ENCODE results near the genes ANKRD11 and SPATA2L.

DNA sequence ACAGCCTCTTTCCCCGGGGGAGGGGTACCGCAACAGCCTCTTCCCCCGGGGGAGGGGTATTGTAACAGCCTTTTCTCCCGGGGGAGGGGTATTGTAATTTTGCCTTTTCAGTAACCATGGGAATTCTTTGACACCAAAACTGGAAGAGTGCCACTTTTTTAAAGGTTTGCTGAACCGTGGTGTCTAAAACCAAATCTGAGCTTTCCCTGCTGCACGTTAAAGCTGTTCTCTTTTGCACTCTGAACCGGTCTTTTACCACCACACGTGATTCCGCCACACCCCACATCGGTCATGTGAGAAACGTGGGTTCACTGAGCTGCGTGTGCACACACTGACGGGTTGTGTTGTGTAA lies 9.3 kb upstream of the ACSF3 start:
- PRO-cap = no peak

GRCh38 chr16:89246519-89246735 lies 28.9 kb downstream of the ZNF778 start:
- PRO-cap = no peak

GRCh38 chr16:89285076-89285576 lies 67.6 kb downstream of the ZNF778 start:
- PRO-cap = no peak

- PRO-cap = no peak
Measured at GRCh38 chr16:89316792-89317447, 99.4 kb downstream of the ZNF778 start.

DNA sequence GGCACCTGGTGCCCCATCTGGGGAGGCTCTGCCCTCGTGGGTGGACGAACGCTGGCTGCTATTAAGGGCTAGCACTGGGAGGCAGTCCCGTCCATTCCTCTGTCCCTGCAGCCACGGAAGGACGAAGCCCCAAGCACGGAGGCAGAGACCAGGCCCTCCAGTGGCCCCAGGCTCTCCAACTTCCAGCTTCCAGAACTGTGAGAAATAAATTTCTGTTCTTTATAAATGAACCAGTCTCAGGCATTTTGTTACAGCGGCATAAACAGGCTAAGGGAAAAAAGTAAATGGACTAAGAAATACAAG lies 127.8 kb downstream of the ZNF778 start:
- PRO-cap = no peak

DNA sequence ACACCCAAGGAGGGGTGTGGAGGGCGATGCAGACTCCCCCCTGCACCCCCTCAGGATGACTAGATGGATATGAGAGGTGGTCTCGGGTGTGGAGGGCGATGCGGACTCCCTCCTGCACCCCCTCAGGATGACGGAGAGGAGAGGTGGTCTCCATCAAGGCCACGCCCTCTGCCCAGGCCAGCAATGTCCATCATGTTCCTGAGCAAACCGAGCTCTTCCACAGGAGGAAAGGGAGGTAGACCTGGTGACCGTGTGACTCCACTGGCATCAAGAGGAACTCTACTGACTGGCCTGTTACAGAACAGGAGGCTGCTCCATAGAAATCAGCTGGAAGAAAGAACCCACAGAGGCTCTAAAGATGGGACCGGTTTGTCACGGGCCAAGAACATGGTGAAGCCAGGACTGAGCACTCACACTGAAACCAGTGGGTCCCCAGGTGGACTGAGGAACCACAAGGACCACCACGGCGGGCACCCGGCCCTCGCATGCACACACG lies 118.7 kb downstream of the ANKRD11 start:
- PRO-cap = no peak

GRCh38 chr16:89374999-89375901 lies 115.1 kb downstream of the ANKRD11 start:
- PRO-cap = no peak

GRCh38 chr16:89410639-89411709 lies 79.4 kb downstream of the ANKRD11 start:
- PRO-cap = no peak

DNA sequence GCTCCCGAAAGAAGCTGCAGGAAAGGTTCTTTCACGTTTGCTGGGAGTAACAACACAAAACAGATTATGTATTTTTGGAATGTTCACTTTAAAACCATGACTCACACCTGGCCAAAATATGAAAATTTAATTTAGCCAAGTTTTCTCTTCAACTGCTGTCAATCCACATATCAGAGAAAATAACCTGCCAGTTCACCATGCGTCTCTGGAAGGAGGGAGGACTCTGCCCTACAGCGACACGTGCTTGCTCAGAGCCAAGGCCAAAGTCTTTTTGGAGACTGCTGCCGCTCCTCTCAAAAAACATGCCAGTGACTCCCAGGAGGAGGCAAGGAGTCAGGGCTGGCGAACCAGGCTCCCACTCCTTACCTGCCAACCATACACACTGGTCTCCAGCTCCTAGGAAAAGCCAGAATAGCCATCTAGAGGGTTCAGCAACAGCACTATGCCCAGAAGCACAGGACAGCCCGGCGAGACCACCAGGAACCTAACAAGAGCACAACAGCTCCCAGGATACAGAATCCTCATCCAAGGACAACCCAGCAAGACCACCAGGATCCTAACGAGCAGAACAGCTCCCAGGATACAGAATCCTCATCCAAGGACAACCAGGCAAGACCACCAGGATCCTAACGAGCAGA lies 73.0 kb downstream of the ANKRD11 start:
- PRO-cap = no peak

GRCh38 chr16:89438939-89439276 lies 51.5 kb downstream of the ANKRD11 start:
- PRO-cap = no peak

DNA sequence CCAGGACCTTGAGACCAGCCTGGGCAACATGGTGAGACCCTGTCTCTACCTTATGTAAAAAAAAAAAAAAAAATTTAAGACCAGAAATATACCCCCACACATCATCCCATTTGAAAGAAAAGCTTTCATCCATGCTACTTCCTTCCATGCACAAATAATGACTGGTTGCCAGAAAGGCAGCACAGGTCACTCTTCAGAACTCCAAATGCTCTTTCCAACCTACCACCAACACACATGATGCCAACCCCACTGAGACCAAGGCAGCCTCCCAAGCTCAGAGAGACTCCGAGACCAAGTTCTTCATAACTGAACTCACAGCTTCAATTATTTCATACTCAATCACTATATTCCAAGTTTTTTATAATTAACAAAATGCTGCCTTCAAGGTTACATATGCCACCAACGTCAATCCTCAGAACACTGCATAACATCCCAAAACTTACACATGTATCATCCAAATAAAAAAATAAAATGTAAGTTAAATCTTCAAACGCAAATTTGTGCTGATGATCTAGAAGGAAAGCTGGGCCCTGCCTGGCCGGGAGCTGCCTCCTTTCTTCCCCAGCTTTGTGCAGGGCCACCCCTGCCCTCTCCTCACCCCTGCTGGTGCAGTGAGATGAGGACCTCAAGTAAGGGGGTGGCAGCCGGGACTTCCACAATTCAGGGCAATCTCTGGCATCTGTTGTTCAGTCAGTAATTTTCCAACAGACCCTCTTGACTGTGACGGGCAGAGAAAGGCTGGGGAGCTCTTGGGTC lies 15.8 kb downstream of the ANKRD11 start:
- PRO-cap = no peak

GRCh38 chr16:89476258-89477228 lies 13.8 kb downstream of the ANKRD11 start:
- PRO-cap = bidirectional peak, plus-strand start at chr16:89476991, minus-strand start at chr16:89476889

DNA sequence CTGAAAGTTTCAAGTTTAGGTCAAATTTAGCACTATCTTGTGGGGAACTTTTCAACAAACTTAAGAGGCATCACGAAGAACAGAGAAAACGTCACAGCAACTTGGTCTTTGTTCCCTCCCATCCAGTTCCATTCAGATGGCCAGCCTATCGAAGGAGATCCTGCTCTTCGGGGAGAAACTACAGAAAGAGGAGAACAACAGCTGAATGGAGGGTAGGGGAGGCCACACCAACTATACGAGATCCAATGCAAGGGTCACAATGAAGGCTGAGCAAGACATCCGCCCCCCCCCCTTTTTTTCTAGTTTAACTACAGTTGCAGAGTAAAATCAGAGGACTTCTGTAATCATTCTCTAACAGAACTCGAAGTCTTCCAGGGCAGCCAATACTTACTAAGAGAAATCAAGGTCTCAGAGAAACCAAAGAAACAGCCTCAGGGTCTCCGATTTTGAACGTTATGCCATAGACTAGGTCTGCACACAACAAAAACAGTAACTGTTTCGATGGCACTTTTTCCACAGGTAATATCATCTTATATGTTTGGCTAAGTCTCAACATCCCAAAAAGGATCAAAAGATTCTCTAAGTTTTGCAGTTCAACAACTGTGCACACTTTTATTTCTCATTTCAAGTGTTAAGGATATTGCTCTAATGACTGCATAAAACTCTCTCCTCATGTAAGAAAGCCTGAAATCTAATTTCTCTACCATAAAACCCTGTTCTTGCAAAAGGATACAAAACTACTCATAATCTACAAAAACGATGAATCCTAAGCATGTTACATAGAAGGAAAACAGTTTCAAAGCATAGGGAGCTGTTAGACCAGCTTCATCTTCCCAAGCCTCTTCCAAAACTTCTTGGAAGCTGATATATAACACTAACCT lies 2.0 kb downstream of the ANKRD11 start:
- PRO-cap = bidirectional peak, plus-strand start at position 173 of the sequence, minus-strand start outside the sequence

- PRO-cap = bidirectional peak, plus-strand start at chr16:89490971, minus-strand start at chr16:89490561
Measured at GRCh38 chr16:89489967-89490753, at the start of gene ANKRD11. Gene ANKRD11, minus strand, starts transcription at chr16:89490561.

- PRO-cap = bidirectional peak, plus-strand start at chr16:89490971, minus-strand start at chr16:89490561; bidirectional peak, plus-strand start at chr16:89491182, minus-strand start at chr16:89491084
Measured at GRCh38 chr16:89490754-89491304, 468 bp upstream of the ANKRD11 start.

- PRO-cap = no peak
Measured at GRCh38 chr16:89533901-89534538, 25.8 kb downstream of the SPG7 start.

DNA sequence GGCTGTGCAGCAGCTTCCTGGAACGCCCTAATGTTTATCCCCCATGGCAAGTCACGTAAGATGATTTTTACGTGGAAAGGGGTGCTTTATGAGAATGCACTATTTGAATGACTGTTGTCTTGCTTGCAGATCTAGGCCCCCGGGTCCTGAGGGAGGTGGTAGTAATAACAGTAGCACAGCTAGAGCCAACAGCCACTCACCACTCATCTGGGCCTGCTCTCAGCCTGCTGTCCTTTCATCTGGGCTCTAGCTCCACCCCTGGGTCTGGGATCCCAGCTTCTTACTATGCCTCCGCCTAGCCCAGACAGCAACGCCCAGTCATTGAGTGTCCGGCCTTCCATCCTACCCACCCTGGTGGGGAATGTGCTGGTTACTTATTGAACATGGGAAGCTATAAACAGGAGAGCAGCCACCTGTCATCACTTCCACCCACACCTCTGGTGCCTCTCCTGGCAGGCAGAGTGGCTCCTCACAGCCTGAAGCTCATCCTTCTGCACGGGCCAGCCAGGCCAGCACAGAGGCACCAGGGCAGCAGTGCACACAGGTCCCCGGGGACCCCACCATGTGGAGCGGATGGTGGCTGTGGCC lies 16.5 kb downstream of the DPEP1 start:
- PRO-cap = no peak

DNA sequence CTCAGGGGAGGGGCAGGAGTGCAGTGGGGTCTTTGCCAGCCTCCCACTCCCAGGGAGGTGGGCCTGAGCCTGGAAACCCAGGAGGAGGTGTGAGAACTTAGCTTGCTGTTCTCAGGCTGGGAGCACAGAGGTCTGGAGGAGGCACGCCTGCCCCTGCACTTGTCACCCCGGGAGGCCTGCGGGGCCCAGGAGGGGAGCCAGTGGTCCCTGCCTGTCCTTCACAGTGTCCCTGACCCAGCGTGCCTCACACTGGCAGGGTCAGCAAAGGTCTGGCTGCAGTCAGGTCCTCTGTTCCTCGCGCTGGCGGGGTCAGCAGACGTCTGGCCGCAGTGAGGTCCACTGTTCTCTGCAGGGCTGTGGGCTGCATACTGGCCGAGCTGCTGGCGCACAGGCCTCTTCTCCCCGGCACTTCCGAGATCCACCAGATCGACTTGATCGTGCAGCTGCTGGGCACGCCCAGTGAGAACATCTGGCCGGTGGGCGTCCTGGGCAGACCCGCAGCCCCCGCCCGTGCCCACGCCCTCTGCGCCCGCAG lies 7.1 kb downstream of the SPATA2L start:
- PRO-cap = no peak

- PRO-cap = bidirectional peak, plus-strand start at chr16:89701592, minus-strand start at chr16:89701705; bidirectional peak, plus-strand start at chr16:89702243, minus-strand start at chr16:89701986
Measured at GRCh38 chr16:89701328-89702094, at the start of gene SPATA2L. Gene SPATA2L, minus strand, starts transcription at chr16:89701705.

DNA sequence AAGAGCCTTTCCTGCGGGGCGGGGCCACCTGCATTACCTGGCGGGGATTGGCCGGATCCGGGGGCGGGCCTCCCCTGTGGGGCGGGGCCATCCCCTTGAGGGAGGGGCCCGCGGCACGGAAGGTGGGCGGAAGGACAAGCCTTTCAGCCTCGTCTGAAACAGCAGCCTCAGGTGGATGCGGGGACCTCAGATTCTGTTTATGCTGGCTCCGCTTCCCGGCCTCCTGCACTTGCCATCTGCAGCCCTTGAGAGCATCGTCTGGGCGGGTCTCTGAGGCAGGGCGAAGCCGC lies 535 bp upstream of the SPATA2L start:
- PRO-cap = bidirectional peak, plus-strand start at position 149 of the sequence, minus-strand start outside the sequence